Penis (tissue), 1 donor: ENCODE measurements around a stretch of chr6.

DNA sequence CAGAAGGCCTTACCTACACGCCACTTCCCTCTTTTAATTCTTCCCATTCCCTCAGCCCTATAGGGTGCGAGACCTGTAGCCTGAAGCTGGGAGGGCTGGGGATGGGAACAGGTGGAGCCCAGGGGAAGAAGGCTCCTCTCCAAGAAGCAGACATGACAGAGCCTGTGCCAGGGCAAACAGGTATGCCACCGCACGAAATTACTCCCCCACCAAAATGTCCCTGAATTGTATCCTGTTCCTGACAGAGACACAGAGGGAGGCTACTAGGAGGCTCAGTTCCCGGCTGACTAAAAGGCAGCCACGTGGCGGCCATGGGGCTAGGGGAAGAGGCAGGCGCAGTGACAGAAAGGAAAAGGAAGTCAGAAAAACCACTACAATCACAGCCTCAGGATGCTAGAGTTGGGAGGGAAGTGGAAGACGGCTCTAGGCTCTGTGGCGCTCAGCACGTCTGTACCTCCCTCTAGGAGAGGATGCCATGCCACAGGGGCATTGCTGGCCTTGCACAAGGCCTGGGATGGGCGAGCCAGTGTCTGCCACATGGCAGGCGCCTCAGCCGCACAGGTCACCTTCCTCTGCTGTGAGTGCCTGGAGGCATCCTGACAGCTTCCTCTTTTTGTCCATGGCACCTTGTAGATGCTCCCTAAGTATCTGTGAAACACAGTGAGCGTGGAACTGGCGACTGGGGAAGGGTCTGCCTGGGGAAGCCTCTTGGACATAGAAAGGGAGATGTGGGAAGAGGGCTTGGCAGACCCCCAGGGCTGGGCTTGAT, 27.7 kb downstream of the TFEB start:
- PRO-cap = no peak

GRCh38 chr6:41781214-41781725, 688 bp downstream of the PRICKLE4 start:
- PRO-cap = no peak

DNA sequence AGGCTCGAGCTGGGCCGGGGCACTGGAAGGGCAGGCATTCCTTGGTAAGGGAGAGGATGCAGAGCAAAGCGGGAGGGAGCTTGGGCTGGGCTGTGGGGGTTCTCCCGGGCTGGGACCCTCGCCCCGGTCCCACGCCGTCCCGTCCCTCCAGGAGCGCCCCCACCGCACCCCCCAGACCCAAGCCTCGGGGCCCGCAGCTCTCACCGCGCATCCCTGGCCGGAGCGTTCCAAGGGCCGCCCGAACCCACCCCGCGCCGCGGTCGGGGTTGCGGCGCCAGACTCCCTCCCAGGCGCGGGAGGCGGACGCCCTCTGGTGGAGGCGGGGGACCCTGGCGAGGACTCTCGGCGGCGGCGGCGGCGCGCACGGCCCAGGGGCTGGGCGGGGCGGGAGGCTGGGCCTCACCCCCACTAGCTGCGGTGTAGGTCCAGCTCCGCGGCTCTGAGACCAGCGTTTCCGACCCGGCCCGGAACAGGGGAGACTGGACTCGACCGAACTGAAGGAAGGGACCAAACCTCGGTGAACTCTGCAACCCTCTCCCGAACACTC, 1.1 kb upstream of the TOMM6 start:
- PRO-cap = bidirectional peak, plus-strand start at position 451 of the sequence, minus-strand start at position 262 of the sequence

GRCh38 chr6:41936023-41937029, 5.3 kb downstream of the CCND3 start:
- PRO-cap = no peak

DNA sequence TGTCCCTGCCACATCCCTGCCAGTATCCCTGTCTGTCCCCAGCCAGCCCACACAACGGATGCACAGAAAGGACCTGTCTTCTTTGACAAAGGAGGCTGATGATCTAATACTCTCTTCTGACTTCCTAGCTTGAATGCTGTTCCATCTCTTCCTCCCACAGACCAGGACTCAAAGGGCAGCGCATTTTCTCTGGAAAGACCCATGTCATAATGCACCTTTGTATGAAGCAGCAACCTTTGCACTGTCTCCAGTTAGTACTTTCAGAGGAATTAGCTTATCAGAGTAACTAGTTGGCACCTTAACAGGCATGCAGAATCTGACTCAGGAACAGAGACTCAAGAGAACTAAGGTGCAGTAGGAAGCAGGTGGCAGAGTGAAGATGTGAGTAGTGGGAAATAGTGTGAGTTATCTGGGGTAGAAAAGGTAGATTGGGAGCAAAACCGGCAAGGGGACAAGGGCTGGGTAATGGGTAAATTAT, 53.2 kb upstream of the TAF8 start:
- PRO-cap = no peak

GRCh38 chr6:42099526-42100134, 42.8 kb downstream of the C6orf132 start:
- PRO-cap = bidirectional peak, plus-strand start at chr6:42099976, minus-strand start at chr6:42099689

GRCh38 chr6:42177420-42178372, 4.5 kb downstream of the GUCA1A start:
- PRO-cap = no peak

DNA sequence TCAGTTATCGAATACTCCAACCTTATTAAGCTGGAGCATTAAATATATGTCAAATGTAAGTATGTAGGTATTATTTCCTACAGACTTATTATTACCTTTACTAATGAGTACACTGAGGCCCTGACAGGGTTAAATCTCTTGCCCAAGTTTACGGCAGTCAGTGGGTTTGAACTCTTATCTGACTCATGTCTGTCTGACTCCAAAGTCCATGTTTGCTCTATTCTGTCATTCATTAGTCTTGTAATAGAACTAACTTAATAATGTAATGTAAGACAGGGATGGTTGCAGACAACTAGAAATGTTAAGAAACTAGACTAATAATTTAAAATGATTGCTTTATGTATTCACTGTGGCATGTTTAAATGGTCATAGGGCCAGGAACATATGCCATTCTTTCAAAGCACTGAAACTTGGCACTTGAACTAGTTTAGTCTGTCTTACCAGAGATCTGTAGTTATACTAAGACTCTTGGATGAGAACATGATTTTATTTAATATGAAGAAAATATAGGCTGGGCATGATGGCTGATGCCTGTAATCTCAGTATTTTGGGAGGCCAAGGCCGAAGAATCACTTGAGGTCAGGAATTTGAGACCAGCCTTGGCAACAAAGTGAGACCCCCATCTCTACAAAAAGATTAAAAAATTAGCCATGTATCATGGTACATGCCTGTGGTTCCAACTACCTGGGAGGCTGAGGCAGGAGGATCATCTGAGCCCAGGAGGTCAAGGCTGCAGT, 9.7 kb upstream of the GUCA1B start:
- PRO-cap = no peak

DNA sequence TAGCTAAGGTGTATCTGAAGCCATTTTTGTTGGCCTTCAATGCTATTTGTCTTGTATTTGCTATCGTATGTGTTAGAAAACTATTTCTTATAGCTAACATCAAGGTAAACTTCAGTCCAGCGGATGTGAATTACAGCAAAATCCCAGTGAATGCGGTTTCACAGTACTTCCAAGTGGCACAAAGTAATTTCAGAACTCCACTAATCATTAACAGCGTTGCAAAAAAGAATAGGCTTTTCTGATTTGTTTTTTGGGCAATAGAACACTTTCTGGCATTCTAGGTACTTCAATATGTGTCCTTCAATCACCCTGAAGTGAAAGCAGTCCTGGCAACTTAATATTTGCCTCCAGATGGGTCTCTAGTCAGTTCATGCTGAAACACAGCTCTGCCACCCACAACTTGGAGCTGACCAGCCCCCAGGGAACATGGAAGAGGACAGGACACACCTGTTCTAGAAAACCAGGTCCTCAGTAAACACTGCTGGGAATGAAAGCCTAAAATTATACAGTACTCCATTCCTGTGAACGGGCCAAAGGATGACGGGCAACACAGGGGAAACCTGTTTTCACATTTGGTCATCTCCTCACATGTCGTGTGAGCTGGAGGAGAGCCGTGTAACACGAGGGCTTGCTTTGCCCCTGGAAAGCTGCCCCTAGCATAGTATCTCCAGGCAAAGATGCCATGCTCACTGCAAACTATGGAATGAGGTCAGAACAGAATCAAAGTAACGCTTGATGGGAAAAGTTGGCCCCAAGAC, 9.7 kb upstream of the MRPS10 start:
- PRO-cap = no peak

GRCh38 chr6:42249317-42249605, 31.6 kb upstream of the MRPS10 start:
- PRO-cap = no peak

GRCh38 chr6:42278109-42278504, 60.4 kb upstream of the MRPS10 start:
- PRO-cap = no peak

GRCh38 chr6:42417516-42418122, 34.1 kb downstream of the TRERF1 start:
- PRO-cap = no peak

DNA sequence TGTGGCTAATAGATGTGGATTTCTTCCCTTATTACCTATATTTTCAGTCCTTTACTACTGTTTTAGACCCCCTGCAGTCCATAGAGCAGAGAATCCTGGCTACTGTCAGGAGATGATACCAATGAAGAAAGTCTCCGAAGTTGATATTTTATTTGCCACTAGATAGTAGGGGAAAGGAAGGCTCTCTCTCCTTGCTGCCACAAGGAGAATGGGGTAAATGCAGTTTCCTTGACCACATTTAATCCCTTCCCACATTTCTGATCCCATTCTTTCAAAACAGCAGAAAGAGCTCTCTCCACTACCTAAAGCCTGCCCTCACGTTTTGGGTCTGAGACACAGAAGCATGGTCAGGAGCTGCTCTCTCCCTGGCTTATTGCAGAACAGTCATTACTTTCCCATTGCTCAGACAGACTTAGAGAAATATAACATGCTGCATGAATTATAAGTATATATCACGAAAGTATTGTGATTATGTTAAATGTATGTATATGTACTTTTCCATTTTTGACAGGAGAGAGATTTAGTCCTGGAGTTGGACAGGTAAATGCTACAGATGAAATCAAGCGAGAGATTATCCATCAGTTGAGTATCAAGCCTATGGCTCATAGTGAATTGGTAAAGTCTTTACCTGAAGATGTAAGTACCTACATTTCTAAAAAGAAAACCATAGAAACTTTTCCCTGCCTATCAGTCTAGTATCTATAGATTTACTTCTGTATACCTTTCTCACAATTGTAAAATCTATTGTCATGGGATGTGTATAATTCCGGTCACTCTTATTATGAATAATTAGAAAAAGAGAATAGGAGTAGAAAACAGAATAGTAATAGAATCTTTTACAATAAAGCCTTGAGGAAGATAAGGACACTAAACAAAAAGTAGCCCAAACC, 77.2 kb downstream of the PRPH2 start:
- PRO-cap = no peak

- PRO-cap = no peak
Measured at GRCh38 chr6:42657870-42658566, 64.4 kb downstream of the PRPH2 start.

DNA sequence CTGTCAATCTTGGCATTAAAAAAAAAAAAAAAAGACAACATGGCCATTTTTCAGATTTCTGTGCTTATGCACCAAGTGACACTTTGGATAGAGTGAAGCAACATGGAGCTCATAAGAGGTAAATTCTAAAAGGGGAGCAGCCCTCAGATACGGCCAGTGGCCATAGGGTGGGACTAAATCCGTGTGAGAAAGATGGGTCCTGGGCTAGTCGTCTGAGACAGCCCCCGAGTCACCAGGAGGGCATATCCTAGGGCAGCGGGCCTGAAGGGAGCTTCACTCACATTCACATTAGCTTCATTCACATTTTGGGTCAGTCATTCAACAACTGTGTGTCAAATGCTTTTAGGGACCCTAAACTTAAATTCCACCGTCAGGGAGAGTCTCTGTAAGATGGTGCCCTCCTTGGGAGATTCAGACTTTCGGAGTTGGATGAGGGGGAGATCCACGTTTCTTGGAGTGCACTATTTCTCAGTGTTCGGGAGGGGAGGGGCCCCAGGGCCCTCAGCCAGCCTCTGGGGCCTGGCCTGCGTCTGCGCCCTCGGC, 24.5 kb downstream of the PRPH2 start:
- PRO-cap = no peak

- PRO-cap = no peak
Measured at GRCh38 chr6:42744364-42744864, 1.5 kb downstream of the TBCC start.

- PRO-cap = no peak
Measured at GRCh38 chr6:42786564-42787573, 5.0 kb downstream of the BICRAL start.

DNA sequence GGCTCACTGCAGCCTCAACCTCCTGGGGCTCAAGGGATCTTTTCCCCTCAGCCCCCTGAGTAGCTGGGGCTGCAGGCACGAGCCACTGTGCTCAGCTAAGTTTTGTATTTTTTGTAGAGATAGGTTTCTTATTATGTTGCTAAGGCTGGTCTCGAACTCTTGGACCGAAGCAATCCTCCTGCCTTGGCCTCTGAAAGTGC, 10.7 kb downstream of the PPP2R5D start:
- PRO-cap = no peak

DNA sequence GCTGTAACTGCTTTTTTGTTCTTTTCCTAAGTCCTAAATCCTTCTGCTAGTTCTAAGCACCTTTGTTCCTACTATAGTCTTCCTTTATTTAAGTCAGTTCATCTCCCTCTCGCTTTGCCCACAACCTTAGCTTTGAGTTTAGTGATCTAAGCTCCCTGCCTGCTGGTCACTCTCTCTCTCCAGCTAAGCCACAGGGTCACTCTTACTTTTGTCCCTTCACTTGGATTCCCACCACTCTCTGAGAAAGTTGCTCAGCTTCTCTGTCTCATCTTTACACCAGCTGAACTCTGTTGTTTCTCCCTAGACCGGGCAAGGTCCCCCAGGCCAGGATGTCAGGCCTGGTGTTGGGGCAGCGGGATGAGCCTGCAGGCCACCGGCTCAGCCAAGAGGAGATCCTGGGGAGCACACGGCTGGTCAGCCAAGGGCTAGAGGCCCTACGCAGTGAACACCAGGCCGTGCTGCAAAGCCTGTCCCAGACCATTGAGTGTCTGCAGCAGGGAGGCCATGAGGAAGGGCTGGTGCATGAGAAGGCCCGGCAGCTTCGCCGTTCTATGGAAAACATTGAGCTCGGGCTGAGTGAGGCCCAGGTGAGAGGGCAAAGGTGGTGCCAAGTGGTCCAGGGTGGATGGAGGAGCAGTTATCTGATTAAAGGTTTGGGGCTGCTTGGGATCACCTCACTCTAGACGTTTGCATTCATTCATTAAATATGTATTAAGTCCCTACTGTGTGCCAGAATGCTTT, 1.7 kb downstream of the KLC4 start:
- PRO-cap = no peak

GRCh38 chr6:43172081-43172908, 1.2 kb downstream of the SRF start:
- PRO-cap = bidirectional peak, plus-strand start at chr6:43172420, minus-strand start at chr6:43172289; bidirectional peak, plus-strand start at chr6:43172998, minus-strand start at chr6:43172780